Tibial nerve (tissue), 3 donors: ENCODE measurements around the gene EXOC7.

GRCh38 chr17:75511516-75512615 is 3.5 kb downstream of the CASKIN2 start:
- PRO-cap, result no peak
- RAMPAGE, long total RNA, 3 experiments, result no peak in any of the 3 experiments

- PRO-cap, result no peak
- RAMPAGE, long total RNA, 3 experiments, result no peak in any of the 3 experiments
Measured at GRCh38 chr17:75524380-75524866, 1.1 kb upstream of the LLGL2 start.

DNA sequence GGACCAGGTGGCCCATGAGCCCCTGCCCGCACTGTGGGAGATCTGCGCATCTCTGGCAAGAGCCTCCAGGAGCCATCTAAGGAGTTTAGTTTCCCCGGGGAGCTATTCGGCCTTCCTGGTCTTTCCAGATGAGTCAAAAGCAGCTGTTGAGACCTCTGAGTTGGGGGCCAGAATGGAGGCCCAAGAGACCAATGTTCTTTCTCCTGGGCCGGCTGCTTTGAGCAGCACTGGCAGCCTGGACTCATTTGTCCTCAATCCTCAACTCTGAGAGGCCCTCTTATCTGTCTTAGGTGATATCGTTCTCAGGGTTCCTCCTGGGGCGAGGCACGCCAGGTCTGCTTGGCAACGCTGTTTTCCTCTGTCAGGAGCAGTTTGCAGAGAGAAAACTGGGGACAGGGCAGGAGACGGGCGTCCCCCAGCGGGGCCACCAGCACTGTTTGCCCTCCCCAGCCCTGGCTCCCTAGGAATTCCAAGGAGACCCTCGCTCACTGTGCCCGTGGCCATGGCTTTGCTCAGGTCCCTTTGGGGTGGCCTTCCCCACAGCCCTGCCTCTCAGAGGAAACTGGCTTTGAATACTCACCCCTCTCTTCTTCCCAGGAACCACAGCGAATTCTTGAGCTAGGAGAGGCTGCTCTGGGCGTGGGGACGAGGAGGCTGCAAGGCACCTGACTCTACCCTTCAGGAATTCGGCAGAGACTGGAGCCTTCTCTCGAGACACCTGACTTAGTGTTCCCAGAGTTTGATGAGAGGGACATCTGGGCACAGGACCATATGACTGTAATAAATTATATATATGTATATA is 6.0 kb downstream of the LLGL2 start:
- PRO-cap, result no peak
- RAMPAGE, long total RNA, 3 experiments, result no peak in any of the 3 experiments

DNA sequence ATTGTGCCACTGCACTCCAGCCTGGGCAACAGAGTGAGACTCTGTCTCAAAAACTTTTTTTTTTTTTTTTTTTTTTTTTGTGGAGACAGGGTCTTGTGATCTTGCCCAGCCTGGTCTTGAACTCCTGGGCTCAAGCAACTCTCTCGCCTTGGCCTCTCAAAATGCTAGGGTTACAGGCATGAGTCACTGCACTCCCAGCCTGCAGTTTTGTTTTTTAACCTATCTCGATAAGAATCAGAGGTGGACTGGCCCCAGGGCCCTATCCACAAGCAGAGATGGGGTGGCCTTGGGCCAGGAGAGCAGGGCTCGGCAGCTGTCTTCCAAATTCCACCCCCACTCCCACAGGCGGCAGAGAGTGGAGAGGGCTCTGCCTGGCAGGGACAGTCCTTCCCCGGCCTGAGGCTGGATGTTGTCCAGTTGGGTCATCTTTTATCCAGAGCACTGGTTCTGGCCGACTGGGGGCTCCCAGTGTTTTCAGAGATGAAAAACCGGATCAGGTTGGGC is 30.6 kb upstream of the MYO15B start:
- PRO-cap, result no peak
- RAMPAGE, long total RNA, 3 experiments, result no peak in any of the 3 experiments

- PRO-cap, result no peak
- RAMPAGE, long total RNA, 3 experiments, result no peak in any of the 3 experiments
Measured at GRCh38 chr17:75596075-75596682, 8.6 kb downstream of the MYO15B start.

DNA sequence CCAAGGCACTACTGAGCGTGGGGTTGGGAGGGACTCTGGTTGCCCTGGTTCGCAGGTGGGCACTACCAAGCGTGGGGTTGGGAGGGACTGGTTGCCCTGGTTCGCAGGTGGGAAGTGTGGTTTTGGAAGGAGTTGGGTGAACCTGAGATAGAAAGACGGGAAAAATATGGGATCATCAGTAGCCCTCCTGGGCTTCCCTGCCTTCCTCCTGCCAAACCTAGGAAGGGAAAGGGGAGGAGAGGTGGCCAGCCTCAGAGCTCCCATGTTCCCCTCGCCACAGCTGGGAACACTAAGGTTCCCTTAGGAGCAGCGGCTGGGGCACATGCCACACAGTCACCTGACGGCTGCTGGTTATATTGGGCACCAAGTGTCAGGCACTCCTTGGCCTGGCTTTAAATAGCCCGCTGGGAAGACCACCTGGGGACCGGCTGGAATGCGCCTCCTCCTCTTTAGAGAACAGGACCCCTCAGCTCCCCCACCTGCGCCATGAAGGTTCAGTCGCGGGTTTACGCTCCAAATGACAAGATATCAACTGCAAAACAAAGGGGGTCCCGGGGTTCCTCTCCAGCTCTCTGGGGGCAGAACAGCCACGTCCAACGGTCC is 3.1 kb downstream of the SMIM5 start:
- PRO-cap, result no peak
- RAMPAGE, long total RNA, 3 experiments, result no peak in any of the 3 experiments

DNA sequence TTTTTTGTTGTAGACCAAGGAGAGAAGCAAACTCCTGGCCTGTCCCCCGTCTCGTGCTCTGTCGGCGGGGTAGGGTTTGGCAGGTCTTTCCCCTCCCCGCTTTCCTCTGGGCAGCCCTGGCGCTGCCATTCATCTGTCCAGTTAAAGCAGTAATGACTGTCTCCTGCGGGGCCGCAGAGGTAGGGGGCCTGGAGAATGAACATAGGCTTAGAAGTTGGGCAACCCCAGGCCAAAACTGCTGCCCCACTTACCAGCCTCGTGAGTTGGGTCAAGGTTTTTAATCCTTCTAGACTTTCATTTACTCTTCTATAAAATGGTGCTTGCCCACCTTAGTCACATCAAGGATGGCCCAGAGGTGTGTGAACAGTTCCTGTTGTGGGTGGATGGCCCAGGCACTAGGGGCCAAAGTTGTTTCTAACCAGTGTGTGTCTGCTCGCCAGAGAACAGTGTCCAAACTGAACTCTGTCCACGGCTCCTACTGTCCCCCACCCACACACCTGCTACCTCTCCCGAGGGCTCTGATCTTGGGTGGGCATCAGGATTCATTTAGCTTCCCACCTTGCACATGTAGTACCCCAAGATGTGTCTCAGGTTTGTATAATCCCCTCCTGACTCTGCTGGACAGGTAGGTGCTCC is 13.1 kb upstream of the ITGB4 start:
- PRO-cap, result no peak
- RAMPAGE, long total RNA, 3 experiments, result no peak in any of the 3 experiments

GRCh38 chr17:75756243-75757270 is 8.4 kb downstream of the GALK1 start:
- PRO-cap, result no peak
- RAMPAGE, long total RNA, 3 experiments, result start-site peak on the plus strand in 1 of 3 experiments, at chr17:75756753-75756975 at its widest, 21 to 60 reads per replicate

DNA sequence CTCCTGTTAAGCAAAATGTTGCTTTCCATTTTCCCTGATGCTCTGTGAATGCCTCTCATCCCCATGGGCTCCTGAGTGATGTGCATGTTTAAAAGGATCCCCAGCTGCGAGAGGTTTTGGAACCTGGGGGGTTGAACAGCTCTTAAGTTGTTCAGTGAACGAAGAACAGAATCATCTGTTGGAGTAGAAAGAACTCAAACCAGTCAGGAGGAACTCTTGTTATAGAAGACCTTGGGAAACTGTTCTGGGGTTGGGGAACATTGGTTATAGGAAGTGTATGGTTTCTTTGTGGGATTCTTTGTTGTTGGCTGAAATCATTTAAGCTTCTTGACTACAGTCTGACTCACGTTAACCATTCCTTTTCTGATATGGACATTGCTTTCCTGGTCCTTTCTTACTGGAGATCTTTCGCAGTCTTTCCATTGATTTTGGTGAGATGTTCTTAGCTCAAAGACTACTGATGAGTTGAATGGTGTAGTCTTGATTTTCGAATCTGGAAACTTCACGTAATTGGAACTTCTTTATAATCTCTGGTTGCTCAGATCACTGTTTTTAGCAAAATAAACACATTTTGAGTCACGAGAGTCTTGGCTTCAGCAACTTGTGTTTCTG is 1.3 kb downstream of the UNK start:
- PRO-cap, result no peak
- RAMPAGE, long total RNA, 3 experiments, result no peak in any of the 3 experiments

DNA sequence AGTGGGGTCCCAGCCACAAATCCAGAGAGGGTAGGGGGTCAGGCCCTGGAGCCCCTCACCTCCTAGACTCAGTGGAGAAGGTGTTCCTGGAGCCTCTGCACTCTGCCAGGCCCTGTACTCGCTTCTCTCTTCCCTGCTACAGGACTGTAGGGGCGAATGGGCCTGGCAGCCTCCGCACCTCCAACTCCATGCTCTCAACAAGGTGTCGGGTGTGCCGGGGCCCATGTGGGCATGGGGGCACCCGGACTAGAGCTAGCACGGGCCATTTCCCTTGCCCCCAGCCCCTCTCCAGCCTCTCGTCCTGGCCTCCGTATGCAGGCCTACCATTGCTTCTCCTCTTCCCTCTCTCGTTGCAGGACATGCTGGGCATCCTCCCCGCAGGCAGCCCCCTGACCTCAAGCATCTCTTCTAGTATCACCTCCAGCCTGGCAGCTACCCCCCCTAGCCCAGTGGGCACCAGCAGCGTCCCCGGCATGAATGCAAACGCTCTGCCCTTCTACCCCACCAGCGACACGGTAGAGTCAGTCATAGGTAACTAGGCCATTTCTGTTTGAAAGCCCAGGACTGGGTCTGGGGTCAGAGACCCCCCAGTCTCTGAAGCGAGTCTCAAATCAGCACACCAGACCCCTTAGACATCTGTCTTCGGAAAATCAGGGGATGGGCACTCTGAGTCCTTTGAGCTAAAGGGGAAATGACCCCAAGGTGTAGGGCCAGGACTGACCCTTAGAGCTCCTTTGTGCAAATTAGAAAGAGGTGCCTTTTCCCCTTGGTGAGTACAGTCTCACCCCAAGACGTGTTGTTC is 25.7 kb downstream of the UNC13D start:
- PRO-cap, result no peak
- RAMPAGE, long total RNA, 3 experiments, result no peak in any of the 3 experiments

GRCh38 chr17:75824080-75824339 is 20.2 kb downstream of the UNC13D start:
- PRO-cap, result no peak
- RAMPAGE, long total RNA, 3 experiments, result no peak in any of the 3 experiments

DNA sequence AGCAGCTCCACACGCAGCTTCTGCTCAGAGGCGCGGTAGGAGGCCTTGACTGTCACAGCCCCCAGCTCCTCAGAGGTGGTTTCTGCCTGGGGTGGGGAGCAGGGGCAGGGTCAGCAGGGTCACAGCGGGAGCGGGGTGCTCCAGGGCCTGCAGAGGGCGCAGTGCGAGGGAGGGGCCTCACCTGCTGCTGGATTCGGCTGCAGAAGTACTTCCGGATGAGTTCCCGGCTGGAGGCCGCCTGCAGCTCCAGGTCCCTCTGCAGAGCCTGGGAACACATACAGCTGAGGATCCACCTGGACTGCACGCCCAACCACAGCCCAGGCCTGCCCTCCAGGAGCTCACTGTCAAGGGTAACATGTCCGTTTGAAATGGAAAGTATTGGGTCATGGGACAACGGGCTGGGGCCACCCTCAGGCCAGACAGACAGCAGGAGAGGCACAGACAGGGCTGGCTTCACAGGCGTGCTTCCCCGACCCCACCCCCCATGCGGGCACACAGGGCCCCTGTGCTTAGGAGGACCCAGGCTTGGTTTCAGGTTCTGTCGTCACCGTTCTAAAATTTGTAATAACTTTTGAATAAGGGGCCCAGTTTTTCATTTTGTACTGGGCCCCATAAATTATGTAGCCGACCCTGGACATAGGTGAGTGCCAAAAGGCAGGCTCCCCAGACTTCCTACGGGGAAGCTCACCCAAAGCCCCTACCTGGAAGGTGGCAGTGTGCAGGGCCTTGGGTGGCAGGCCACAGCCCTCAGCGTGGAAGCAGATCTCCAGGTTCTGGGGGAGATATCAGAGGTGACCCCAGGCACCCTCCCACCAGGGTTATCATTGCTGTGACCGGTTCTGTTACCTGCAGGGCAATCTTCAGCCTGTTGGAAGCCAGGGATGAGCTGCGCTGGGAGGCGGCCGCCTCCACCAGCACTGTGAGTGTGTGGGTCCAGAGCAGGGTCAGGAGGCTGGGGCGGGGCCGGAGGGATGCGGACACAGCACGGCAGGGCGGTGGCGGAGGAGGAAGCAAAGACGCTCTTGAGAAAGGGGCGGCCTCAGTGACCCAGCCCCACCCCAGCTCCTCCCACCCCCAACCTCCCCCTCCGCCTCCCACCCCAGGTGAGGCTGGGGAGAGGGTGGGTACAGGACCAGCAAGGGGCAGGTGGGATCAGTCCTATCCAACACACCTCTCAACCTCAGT is 13.4 kb downstream of the UNC13D start:
- PRO-cap, result no peak
- RAMPAGE, long total RNA, 3 experiments, result no peak in any of the 3 experiments

DNA sequence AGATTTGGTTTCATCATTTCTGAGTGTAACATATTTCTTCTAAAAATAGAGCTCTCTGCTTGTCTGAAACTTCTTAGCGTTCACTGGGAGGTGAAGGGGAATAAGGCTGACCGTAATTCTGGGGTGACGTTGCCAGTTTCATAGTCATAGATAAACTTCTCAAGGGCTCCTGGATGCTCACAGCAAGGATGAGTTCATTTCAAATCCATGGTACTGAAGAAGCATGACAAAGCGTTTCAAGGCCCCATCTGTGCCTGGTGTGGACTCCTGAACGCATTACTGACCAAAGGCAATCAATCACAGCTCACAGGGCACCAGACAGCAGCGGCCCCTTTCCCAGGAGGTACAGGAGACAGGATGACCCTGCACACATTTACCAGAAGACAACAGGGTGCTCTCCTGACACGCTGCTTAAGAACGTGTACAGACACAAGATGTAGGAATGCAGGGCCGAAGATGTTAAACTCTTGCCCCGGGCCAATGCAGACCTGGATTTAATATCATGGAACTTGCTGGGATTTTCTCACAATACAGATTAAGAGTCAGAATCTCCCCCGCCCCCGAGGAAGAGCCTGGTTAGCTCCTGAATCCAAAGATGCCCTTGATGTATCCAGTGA is 12.1 kb upstream of the EVPL start:
- PRO-cap, result no peak
- RAMPAGE, long total RNA, 3 experiments, result no peak in any of the 3 experiments

GRCh38 chr17:76048623-76049261 is 21.6 kb upstream of the EVPL start:
- PRO-cap, result no peak
- RAMPAGE, long total RNA, 3 experiments, result no peak in any of the 3 experiments

DNA sequence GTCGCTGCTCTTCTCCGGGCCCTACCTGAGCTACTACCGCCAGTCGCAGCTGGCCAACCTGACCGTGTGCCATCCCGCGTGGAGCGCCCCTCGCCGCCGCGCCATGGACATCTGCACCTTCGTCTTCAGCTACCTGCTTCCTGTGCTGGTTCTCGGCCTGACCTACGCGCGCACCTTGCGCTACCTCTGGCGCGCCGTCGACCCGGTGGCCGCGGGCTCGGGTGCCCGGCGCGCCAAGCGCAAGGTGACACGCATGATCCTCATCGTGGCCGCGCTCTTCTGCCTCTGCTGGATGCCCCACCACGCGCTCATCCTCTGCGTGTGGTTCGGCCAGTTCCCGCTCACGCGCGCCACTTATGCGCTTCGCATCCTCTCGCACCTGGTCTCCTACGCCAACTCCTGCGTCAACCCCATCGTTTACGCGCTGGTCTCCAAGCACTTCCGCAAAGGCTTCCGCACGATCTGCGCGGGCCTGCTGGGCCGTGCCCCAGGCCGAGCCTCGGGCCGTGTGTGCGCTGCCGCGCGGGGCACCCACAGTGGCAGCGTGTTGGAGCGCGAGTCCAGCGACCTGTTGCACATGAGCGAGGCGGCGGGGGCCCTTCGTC is 2.2 kb upstream of the ZACN start:
- PRO-cap, result no peak
- RAMPAGE, long total RNA, 3 experiments, result no peak in any of the 3 experiments

DNA sequence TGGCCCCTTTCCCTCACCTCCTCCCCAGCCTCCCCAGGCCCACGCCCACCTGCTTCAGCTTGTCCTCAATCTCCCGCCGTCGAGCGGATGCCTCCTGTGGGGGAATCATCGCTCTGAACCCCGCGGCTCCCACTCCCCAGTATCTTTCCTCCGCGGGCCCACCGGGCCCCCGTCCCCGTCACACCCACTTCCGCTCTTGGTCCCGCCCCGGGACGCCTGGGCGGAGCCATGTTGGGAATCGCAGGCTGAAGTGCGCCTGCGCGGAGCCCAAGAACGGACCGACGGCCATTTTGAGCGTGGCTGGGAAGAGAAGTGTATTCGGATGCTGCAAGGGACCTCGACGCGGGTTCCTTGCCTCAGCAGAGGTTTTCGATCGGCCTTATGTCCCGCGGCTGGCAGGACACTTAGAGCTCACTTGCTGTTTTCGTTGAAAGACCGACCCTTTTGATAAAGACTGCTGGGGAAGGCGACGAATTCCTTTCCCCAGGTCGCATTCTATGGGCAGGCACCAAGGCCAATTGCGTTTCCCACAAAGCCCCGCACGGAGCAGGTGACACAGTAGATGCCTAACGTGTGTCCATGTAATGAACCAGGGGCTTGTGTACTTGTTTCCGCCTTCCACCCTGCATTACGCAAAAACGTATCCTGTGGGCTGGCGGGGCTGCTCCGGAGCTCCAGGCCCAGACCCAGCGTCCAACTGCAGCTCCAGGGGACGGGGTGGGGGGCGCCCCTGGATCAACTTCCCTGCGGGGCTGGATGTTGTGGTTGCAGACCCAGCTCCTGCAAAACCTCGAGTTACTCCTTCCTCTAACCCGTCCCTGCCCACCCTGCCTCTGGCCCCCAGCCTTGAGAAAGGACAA is at the start of gene EXOC7:
Gene EXOC7, minus strand, starts transcription at position 204 of the 860 bp plus-strand sequence.
- PRO-cap, result bidirectional peak, plus-strand start at position 293 of the sequence, minus-strand start at position 171 of the sequence
- RAMPAGE, long total RNA, 3 experiments, result start-site peak on the minus strand in 3 of 3 experiments, centred at positions 158 to 167 of the sequence, 40 to 181 reads per replicate

DNA sequence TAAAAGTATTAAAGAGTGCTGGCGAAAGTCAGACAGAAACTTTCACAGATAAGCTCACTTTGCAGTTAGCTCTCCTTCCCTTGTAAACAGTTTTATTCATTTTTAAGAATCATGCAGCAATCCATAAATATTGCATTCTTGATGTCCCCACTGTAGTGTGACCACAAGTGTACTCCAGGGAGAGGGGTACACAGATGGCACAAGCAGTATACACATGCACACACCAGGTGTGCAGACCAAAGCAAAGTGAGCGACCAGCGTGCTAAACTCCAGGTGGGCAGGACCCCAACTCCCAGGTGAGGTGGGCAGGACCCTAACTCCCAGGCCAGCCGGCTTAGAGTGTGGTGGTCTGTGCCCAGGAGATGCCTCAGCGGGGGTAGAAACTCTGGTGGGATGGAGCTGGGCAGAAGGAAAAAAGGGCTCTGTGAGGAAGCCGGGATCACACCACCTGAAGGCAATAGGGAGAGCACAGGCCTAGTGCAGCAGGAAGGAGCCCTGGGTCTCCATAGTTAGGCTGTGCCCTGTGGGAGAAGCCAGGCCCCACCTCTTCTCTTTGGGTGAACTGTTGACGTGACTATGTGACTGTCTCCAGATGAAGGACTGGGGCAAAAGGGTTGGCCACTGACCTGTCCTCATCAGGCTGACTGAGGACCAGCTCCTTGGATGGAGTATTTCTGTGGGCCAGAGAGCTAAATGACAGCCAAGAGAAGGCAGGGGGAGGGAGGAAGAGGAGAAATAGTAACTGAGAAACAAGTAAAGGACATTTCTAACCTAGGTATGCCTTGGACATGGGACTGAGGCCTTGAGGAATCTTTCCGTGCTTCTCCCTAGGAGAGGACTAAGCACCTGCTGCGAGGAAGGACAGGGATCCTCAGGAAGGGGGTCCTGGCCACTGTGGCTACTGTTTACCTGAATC is 1.6 kb upstream of the FOXJ1 start:
- PRO-cap, result no peak
- RAMPAGE, long total RNA, 3 experiments, result no peak in any of the 3 experiments

DNA sequence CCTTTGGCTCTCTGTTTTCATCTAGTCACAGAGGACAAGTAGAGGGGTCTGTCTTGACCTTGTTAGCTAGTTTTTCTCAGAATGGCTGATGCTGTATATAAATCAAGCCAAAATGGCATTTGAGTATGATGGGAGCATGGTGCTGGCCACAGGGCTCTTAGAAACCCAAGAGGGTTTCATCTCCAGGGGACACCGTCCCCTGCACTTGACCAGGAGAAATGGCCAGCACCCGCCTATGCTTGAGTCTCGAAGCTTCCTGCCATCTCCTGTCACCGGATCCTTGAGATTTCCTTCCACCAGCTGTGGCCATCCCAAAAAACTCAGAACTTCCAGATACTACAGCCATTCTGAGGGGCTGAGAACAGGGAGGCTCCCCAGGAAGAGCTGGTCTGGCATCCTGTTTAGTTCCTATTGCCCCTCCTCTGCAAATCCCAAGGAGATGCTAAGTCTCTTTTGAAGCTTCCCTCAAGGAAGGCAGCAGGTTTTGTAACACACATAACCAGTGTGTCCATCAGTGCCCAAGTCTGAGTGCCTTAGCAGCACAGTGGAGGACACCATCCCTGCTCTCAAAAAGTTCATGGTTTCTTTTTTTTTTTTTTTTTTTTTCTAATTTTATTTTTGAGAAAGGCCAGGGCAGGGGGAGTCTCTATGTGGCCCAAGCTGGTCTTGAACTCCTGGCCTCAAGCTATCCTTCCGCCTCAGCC is 1.9 kb downstream of the UBALD2 start:
- PRO-cap, result no peak
- RAMPAGE, long total RNA, 3 experiments, result no peak in any of the 3 experiments

GRCh38 chr17:76276704-76277380 is 11.7 kb downstream of the UBALD2 start:
- PRO-cap, result no peak
- RAMPAGE, long total RNA, 3 experiments, result no peak in any of the 3 experiments

DNA sequence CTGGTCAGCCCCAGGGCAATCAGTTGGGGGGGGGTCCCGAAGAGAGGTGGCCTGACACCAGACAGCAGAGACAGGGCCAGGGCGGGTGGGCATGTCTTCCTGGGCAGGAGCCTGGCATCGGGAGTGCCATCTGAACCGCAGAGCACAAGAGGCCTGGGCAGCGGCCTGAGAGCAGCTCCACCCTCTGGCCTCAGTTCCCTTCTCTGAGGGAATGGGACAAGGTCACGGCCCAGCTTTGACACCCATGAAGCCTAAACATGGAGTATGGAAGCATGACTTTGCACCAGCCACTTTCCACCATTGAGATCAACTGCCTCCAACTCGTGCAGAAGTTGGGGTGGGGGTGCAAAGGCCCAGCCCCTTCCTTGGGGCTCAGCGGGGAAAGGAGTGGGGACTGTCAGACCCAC is 9.8 kb downstream of the RHBDF2 start:
- PRO-cap, result no peak
- RAMPAGE, long total RNA, 3 experiments, result start-site peak on the minus strand in 1 of 3 experiments, centred at position 286 of the sequence, 22 reads per replicate